H7 (cell line): ENCODE measurements around a stretch of chr2.

GRCh38 chr2:43086918-43087371, 139.5 kb downstream of the ZFP36L2 start:
- RAMPAGE, long total RNA, result no peak

DNA sequence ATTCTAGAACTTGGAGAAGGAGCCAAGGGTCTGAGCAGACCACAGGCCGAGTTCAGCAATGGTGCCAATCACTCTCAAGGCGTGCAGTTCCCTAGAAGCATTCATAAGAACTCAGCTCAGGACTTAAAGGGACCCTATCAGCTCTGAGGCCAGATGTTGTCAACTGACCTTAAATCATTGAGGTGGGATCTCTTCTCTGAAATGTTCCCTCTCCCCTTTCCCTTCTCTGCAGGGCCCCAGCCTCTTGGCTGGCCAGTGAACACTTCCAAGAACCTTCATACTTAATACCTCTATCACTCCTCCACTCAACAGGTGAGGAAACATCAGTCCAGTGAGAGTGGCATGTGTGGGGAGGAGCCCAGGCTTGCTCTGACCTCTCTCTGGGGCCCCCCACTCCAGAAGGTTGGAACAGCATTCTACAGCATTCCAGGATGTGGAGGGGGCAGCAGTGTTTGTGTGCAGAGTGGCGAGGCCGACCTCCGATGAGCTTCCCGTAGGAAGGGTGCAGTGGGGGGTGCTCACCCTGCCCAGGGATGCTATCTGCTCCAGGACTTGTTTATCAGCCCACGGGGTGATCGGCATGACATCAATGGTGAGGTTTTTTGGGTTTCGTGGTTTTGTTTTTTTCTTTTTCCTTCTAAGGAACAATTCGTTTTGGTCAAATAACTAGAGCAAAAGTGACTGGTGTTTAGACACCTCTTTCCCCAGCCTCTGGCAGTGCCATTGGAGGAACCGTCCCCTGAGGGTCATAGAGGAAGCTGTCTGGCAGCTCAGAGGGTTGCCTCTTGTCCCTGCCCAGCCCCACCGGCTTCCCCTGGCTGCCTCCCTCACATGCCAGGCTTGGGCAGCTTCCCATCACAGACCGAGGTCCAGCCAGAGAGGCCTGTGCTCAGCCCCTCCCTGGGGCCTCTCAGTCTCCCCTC, 96.7 kb downstream of the ZFP36L2 start:
- RAMPAGE, long total RNA, result no peak

DNA sequence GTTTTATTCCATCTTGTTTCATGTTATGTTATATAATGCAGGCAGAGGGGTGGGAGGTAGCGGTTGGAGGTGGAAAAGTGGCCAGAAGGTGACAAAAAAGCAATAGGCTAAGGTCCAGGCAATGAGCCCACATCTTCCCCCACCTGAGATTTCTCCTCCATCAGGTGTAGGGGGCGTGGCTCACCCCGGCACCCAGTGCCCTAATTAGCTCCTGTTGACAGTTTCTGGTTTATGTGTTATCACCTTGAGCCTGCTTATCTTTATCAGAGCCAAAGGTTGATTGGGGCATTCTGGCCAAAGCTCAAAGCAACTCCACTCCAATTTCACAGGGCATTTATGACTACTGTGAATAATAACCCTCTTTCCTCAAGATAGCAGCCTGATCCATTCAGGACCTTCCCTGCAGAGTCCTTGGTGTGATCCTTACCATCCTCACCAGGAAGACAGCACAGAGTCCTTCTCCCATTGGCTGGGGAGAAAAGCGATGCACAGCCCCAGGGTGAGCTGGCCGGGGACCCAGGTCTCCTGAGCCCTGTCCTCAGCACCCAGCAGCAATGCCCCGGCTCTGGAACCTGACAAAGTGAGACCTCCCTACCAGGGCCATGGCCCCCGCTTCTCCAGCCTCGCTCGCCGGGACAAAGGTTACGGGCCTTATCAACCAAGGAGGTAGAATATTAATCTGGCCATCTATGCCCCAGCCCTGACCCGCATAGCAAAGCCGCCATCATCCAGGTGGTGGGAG, 64.7 kb downstream of the ZFP36L2 start:
- RAMPAGE, long total RNA, result no peak

- RAMPAGE, long total RNA, result no peak
These were observed 58.1 kb downstream of the ZFP36L2 start for GRCh38 chr2:43168233-43168715.

DNA sequence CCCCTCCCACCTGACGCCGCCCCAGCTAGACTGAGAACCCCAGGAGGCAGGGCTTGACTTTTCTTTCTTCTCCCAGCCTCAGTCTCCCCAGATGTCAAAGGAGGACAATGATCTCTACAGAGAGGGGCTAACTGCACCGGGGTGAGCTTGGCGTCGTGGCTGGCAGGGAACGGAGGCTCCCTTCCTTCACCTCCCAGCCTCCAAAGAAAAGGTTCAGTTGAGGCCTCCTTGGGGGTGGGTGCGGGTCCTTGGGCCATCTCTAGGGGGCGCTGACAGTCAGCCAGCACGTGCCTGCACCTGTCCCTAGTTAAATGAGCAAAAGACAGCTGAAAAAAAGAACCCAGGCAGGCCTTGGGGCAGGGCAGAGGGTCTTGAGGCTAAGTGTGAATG, 56.5 kb downstream of the ZFP36L2 start:
- RAMPAGE, long total RNA, result no peak

DNA sequence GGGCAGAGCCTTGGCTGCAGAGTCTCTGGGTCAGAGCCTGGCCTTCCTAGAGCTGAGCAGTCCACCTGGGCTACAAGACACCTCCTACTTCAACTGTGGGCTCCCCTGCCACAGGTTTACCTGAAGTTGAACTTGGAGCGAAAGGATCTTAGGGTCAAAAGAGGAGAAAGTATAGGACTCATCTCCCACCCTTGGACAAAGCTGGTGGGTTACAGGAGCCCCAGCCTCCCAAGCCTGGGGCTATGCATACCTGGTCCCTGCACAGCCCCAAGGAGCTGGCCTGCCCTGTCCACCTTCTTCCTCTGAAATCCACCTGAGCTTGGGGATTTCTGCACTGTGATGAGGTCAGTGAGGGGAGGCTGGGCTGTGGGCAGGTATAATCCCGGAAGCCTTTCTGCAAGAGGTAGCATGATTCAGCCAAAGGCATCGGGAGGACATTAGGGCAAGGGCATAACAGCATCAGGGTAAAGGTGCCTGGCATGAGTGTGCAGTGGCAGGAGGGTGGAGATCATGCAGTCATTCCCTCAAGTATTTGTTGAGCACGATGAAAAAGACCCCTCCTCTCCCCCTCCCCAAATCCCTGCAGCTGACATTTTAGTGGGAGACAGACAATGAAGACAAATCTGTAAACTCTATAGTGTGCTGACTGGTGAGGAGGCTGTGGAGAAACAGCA, 18.9 kb downstream of the ZFP36L2 start:
- RAMPAGE, long total RNA, result no peak

- RAMPAGE, long total RNA, result no peak
These were observed 50.6 kb upstream of the ZFP36L2 start for GRCh38 chr2:43276598-43277844.

DNA sequence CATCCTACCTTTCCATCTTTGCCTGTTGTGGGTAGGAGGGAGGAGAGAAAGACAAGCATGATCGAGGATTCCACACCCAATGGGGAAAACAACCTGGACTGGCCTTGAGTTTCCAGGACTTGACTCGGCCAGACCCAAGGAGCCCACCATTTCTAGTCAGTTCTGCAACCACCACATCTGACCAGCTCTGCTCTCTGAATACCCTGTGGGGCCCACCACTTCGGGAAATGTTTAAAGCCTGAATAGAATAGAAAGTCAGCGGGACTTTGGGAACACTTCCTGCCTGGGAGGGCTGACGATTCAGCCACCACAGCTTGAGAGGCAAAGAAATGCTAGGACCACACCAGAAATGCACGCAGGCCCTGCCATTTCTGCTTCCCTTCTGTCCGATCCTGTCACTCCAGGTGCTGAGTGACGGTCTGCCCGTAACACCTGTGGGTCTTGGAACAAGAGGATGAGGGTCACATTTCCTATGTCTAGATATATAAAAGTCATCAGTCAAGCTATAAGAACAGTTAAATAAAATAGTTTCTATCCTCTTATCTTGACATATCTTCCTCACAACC, 1.4 kb downstream of the ABCG8 start:
- RAMPAGE, long total RNA, result no peak

DNA sequence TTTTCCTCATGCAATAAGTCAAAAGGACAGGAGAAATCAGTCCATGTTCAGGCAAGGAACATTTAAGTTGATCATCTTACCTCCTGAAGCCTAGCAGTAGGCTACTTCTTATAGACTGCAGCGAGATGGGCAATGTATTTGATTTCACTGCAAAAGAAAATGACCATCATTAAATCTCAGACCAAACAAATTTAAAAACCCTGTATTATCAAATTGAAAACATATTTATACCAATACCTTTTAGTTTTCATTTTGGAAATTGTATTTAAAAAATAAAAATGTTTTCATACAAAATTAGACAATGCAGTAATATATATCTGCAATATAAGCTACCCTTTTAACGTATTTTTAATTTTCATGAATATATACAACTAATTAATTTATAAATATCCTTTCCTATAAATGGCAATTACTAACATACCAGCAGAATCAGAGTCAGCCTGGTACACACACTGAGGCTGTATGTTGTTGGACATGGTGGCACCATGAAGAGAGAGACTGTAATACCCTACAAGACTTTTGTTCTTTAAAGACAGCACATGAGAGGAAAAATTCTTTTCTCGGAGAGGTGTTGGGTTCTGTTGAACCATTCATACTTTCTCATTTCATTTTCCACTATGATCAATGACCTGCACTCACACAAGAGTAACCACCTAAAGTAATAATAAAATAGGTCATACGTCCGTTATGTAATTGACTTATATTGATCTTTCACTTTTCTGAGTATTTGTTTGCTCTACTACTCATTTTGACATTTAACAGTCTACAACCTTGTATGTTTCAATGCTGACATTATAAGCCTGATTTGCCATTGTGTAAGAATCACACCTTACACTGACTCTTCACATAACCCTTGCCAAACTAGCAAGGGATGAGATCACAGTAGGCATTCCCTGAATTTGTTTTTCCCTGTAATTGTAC, 38.2 kb downstream of the LRPPRC start:
- RAMPAGE, long total RNA, result no peak

GRCh38 chr2:43996101-43996738, 431 bp upstream of the LRPPRC start:
- RAMPAGE, long total RNA, result no peak

GRCh38 chr2:44087717-44088253, 80.9 kb upstream of the PPM1B start:
- RAMPAGE, long total RNA, result no peak

- RAMPAGE, long total RNA, result no peak
These were observed 11.9 kb downstream of the PPM1B start for GRCh38 chr2:44180437-44181051.

DNA sequence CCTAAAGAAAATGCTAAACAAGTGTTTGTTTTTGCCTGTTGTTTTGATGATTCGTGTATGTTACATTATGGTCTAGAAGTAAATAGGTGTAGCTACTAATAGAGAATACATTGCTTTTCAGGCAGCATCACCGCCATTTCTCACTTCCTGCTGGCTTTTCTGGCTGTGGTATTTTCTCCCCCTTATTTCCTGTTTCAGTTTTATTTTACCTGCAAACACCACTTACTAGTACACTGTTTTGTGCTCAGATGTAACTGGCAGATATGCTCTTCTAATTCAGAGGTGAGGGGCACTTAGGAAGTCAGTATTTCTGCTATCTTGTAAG, 38.1 kb upstream of the SLC3A1 start:
- RAMPAGE, long total RNA, result no peak

DNA sequence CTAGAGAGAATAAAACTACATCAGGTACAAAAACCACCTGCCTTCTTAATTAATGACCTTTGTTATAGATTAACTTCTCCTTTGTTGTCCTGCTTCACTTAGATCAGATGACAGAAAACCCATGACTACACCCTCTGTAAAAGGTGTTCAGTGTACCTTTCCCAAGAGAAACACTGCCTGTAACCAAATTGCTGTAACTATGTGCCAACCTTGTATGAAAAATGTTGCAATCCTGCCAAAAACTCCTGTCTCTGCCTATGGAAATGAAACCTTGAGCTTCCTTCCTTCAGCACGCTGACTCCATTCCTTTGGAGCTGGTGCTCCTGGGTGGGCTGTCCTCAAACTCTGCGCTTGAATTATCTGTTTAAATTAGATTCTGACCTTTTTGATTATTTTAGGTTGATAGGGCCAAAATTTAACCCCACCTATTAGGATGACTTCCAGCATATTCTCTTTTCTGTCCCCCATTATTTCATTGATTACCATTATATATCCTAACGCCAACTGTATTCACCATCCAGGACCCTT, 29.6 kb upstream of the SLC3A1 start:
- RAMPAGE, long total RNA, result no peak

DNA sequence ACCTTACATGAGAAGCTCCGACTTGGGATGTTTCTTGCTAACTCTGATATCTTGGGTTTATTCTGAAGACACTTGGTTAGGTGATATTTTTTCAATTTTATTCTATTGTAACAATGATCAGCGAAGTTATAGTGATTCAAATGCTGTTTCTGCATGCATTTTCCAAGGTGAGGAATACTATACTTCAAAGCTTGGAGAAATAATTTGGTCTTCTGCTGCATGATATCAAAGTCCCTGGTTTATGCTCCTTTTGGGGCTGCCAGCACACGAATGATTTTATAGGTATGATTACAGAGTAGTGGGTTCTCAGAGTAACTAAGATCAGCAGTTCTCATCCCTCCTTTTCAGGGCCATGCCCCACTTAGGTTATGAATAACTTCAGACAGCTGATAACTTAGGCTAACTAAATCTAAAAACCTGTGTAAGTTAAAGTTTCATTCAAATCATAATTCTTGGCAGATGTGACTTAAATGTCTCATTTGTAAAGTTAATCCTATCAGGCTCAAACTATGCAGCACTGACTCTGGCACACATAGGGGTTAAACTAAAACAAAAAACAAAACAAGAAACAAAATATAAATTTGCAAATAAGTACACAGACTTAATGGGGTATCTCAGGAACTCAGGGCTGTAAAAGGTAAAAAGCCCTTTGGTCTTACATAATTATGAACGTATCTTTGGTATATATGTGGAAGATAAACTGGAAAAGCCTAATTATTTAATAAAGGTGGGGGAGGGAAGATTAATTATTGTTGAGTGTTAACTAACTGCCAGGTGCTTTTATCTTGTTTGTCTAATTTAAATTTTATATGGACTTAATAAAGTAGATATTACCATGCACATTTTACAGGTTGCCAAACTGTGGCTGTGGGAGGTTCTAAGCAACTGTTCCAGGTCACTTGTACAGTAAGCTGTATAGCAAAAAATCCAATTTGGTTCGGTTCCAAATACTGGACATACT, 1.5 kb downstream of the PREPL start:
- RAMPAGE, long total RNA, result no peak

DNA sequence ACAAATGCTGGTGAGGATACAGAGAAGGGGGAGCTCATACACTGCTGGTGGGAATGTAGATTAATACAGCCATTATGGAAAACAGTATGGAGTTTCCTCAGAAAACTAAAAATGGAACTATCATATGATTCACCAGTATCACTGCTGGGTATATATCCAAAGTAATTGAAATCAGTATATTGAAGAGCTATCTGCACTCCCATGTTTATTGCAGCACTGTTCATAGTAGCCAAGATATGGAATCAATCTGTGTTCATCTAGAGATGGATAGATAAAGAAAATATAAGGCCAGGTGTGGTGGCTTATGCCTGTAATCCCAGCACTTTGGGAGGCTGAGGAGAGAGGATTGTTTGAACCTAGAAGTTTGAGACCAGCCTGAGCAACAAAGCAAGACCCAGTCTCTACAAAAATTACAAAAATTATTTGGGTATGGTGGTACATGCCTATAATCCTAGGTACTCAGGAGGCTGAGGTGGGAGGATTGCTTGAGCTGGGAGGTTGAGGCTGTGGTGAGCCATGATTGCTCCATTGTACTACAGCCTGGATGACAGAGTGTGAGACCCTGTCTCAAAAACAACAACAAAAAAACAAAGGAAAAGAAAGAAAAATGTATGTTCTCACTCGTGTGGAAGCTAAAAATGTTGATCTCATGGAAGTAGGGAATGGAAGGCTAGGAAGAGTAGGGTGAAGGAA, 106.8 kb downstream of the CAMKMT start:
- RAMPAGE, long total RNA, result no peak

- RAMPAGE, long total RNA, result no peak
These were observed 159.5 kb upstream of the SIX2 start for GRCh38 chr2:45168657-45169265.

DNA sequence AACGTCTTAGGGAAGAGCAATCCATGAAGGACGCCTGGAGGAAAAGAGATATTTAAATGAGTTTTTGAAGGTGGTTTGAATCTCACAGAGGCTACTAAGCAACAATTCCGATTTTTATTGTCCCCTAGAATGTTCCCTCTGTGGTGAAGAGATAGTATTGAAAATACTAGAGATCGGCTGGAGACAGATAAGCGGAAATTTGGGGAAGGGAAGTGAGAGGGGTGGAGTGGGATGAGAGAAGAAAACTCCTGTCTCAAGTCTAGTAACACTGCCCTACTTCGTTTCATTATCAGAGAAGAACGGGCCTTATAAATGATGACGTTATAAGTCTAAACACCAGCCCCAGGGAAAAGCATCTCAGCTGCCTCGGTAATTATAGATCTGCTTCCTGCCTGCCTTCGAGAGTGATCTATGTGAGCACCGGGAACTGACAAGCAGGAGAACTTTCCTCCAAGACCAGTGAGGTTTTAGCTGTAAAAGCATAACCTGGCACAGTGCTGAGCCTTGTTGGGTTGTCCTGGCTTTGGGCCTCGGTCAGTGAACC, 227.8 kb upstream of the SIX2 start:
- RAMPAGE, long total RNA, result no peak

GRCh38 chr2:45238013-45238535, 228.8 kb upstream of the SIX2 start:
- RAMPAGE, long total RNA, result no peak

DNA sequence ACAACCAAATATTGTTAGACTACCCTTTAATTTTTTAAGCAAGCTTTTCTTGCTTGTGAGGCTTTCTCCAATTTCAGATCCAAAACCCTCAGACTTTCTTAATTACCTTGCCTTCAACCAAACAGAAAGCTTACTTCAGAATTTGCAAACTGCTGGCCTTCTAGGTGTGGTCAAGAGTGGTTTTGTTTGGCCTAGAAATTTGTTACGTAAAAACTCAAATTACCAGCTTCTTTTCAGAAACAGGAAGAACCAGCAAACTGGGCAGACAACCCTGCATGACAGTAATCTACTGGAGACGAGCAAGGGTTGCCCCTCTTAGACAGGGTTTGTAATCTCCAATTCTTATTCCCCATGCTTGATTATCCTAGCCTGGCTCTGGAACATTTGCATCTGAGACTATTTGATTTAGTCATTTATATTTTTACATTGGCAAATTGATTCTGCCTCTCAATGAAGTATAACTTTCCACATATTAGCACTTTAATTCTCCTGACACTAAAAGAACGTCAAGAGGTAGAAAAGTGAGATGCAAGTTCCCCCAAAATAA, 27.0 kb downstream of the SRBD1 start:
- RAMPAGE, long total RNA, result no peak